Cerebral cortex (tissue), 2 donors: ENCODE measurements around a stretch of chr10.

DNA sequence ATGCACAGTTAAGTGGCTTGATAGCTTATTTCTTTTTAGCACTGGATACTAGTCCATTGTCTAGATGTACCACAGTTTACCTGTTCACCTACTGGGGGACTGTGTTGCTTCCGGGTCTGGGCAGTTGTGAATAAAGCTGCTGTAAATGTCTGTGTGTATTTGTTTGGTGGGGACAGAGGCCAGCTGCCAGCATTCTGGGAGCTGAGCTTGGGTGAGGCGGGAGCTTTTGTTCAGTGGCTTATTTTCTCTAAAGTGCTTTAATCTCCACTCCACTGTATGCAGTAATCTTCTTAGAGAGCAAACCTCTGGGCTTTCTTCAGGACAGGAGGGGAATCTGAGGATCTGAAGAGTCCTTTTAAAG is 279.6 kb downstream of the CAMK1D start:
- PRO-cap, 2 experiments: no peak in any of the 2 experiments

- PRO-cap, 2 experiments: no peak in any of the 2 experiments
These were observed 300.9 kb downstream of the CCDC3 start for GRCh38 chr10:12700647-12701036.

- PRO-cap, 2 experiments: no peak in any of the 2 experiments
These were observed 271.7 kb downstream of the CCDC3 start for GRCh38 chr10:12729768-12730354.

DNA sequence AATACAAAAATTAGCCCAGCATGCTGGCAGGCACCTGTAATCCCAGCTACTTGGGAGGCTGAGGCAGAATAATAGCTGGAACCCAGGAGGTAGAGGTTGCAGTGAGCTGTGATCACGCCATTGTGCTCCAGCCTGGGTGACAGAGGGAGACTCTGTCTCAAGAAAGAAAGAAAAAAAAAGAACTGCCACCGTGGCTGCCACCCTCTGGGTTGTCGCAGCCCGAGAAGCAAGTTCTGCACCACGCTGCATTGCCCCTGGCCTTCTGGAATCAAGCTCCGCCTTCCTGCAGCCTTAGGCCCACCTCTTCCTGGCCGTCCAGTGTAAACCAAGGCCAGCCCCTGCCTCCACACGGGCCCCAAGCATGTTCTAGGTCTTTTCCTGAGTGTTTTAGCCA is 189.1 kb downstream of the CCDC3 start:
- PRO-cap, 2 experiments: no peak in any of the 2 experiments

DNA sequence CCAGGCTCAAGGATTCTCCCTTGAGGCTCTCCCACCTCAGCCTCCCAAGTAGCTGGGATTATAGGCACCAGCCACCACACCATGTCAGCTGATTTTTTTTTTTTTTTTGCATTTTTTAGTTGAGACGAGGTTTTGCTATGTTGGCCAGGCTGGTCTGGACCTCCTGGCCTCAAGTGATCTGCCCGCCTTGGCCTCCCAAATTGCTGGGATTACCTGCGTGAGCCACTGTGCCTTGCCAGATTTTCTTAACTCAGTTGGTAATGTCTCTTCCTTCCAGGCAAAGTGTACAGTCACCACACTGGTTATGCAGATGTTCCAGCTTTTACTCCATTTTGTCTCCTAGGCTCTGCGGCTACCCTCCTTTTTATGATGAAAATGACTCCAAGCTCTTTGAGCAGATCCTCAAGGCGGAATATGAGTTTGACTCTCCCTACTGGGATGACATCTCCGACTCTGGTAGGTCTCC is 187.6 kb downstream of the CCDC3 start:
- PRO-cap, 2 experiments: no peak in any of the 2 experiments

DNA sequence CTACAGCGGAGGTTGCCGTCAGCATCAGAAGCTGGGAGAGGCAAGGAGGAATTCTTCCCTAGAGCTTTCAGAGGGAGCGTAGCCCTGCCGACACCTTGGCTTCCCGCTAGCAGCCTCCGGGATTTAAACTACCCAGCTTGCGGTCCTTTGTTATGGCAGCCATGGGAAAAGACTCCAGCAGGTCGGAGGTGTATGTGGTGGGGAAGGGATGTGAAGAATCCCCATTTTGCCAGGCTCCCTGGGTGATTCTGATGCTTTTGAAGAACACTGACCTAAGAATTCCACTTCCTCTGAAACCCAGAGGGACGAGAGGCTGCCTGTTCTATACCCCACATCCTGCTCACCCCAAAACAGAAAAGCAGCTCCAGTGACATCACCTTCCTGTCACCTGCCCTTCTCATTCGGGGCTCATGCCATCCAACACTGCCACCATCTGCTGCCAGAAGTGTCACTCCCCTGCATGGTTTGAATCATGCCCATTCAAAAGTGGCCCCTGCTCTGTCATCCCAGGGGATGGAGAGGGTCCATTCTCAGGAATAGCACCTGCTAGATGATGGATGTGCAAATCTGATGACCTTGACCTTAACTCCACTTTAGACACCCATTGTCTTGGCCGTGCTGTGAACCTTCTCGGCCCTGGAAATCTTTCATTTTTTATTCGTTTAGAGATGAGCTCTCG is 3.5 kb upstream of the SEPHS1 start:
- PRO-cap, 2 experiments: no peak in any of the 2 experiments

- PRO-cap, 2 experiments: no peak in any of the 2 experiments
These were observed 48.0 kb downstream of the BEND7 start for GRCh38 chr10:13480877-13481216.

DNA sequence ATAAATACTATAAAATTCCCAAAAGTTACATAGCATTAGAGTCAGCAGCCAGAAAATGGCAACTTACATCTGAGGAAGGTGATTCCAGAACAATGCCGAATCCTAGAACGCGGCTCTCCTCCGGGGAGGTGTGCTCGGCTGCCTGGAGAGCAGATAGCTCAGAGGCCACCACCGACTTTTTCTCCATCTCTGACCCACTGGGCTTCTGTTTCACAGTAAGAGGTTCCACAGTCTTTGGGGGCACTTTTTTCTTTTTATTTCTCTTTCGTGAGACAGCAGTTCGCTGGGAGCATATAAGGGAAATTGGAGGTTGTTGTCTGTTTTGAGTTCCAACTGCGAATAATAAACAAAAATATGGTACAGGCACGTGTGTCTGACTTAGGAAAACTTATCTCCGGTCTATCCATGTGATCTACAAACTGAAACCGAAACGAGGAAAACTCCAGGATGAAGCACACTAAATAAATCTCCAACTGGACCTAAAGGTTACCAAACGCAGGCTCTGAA is 36.2 kb downstream of the BEND7 start:
- PRO-cap, 2 experiments: no peak in any of the 2 experiments

DNA sequence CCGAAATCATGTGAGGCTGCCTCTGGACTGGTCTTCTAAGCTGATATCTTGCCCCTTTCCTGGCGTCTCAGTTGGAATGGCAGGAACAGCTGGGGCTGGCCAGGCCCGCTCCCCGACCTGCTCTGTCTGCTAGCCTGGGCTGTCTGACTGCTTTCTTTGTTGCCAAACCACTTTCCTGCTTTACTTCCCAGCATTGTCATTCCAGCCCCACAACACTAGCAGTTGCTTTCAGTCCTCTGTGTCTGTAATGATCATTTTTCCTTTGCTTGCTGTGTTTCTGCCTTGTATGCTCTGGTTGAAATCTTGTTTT is 21.5 kb downstream of the PRPF18 start:
- PRO-cap, 2 experiments: peak in 1 of 2 experiments; most common minus-strand start position 145 of the sequence (in 1)

GRCh38 chr10:13628597-13629197 is 41.9 kb downstream of the PRPF18 start:
- PRO-cap, 2 experiments: no peak in any of the 2 experiments

- PRO-cap, 2 experiments: no peak in any of the 2 experiments
These were observed 72.5 kb downstream of the PRPF18 start for GRCh38 chr10:13659197-13659812.

DNA sequence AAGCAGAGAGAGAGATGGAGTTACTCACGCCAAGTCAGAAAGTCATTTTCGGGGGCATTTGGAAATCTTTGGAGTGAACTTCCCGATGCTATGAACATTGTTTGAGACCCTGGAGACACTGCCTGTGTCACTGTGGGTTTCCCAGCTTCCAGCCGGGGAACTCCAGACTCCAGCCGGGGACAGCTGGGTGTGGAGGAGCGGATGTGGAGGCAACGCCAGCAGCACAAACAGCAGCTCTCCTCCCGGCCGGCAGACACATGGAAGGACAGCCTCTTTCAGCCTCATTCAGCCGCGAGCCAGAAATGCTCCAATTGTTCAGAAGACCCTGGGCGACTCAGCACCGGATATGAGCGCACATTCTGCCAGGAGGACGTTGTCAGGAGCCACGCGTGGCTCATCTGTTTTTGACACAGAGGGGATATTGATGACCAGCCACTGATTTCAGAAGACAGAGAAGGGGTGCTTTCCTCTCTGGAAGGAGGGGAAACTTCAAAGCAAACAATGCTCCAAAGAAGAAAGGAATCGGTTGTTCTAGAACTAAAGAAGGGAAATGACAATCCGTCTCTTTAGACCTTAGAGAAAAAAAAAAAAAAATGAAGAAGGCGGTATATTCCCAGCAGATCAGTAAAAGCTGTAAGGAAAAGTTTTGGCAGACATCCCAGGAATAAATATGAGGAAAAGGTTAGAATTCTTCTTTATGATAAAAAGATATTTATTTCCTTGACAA is 97.7 kb downstream of the PRPF18 start:
- PRO-cap, 2 experiments: no peak in any of the 2 experiments

GRCh38 chr10:13786838-13787531 is 200.2 kb downstream of the PRPF18 start:
- PRO-cap, 2 experiments: peak in 1 of 2 experiments; most common plus-strand start chr10:13787319 (in 1); most common minus-strand start chr10:13787078 (in 1)

- PRO-cap, 2 experiments: no peak in any of the 2 experiments
These were observed 267.1 kb downstream of the PRPF18 start for GRCh38 chr10:13853794-13854284.

GRCh38 chr10:14056809-14057221 is 273.9 kb downstream of the FRMD4A start:
- PRO-cap, 2 experiments: no peak in any of the 2 experiments

GRCh38 chr10:14405263-14405687 is 74.6 kb upstream of the FRMD4A start:
- PRO-cap, 2 experiments: peak in 1 of 2 experiments; most common plus-strand start chr10:14405428 (in 1)

DNA sequence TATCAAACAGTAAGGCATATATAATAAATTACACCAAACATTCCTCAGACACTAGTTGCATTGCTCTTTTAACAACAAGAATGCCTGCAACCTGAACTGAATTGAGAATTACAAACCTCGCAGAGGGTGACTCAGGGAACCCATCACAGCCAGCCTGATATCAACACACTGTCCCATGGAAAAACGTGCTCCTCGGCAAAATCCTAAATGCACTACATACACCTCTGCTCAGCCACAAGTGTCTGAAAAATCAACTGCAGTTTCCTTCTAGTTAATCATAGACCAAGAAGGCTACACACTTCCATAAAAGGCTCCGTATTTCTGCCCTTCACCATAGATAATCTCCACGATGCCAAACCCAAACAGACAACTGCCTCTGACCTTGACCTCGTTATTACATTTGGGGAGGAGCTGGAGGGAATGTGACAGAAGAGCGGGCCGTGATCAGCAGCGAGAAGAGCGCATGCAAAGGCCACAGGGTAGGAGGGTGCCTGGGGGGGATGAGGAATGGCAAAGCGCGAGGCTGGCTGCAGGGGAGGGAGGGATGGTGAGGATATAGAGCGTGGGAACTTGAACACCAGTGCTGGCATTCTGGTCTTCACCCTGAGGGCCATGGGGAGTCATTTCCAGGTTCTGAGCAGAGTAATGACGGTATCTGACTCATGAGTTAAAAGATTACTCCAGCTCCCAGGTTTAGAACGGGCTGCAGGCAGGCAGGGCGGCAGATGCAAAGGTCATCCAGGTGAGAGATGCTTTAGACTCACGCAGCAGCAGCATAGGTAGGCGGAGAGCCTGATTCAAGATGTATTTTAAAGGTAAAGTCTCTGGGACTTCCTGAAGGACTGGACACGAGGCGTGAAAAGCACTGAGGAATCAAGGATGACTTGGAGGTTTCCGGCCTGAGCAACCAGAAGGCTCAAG is 202.0 kb upstream of the FRMD4A start:
- PRO-cap, 2 experiments: no peak in any of the 2 experiments

DNA sequence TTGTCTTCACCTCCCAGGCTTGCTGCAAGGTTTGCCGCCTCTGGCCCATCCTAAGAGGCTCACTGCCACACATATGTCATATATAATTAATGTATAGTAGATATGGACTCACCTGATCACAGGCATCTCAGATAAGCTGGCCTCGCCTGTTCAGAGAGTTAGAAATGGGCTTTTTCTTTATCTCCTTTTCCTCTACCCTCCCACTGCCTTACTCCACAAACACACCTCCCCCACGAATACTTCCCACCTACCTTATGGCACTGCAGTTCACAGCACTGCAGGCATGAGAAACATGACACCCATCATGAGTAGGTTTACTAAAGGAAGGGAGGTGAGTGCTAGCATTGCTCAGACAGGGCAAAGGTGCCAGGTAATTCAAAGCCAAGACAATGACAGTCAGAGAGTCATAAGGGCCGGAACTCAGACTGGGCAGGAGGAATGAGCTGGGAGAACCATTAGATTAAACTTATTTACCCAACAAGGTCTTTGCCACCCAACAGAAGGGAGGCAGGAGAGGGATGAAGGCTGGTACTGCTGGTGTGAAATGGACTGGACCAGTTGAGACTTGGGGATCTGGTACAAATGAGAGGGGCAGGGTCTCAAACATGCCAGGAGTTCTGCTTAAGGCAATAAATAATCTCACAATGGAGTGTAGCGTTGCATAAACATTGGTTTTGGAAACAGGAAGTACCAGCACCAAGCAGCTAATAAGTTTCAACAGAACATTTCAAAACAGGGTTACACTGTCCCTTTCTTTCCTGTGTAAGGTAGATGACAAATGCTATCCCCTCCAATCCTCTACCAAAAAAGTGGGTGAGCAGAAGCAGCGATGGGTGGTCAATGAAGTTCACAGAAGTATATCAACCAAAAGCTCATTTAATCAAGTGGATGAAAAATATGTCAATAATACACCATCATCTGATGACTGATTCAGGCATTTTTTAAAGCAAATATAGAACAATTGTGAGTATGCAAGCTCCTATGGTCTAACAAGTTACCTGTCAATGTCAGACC is 220.4 kb downstream of the FAM107B start:
- PRO-cap, 2 experiments: no peak in any of the 2 experiments

DNA sequence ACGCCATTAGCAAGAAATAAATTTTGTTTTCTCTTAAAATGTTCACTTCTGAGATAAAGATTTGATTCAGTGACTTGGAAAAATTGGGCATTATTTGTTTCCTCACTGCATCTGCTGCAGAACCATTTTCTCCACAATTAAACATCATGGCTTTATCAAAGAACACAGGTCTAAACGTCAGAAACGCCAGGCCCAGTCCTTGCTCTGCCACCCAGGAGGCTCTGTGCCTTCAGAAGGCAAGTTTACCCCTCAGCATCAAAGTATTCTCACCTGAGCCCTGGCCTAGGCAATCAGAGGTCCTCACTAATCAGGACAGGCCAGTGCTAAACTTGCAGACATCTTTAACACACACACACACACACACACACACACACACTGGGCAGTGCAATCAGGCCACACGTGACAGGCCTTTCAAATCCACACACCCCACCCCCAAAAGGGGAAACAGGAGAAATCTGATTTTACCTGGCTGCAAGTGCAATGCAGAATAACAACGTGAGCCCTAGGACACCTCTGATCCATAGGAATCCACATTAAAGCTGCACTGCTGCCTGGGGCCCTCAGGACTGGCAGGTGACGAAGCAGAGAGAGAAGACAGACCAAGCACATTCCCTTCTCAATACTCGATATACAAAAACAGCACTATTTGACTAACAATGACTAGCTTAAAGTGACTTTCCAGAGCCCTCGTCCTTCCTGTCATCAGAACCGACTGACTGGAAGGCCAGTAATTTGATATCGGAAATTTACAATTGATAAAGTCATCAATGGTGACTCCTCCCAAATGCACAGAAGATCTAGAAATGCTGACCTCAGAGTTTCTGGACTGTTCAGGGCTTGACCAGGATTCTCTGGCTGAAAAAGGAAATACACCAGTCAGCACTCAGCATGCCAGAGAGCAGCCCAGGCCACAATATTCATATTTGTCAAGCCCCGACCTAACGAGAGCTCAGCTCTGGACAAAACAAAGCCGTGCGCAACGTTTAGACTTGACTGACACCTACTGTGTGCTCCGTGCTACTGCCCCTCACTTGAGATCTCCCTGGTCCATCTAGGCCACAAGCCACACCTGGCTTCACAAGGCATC is 218.8 kb downstream of the FAM107B start:
- PRO-cap, 2 experiments: peak in 1 of 2 experiments; most common plus-strand start position 705 of the sequence (in 1); most common minus-strand start position 562 of the sequence (in 1)

GRCh38 chr10:14556638-14557604 is 217.8 kb downstream of the FAM107B start:
- PRO-cap, 2 experiments: no peak in any of the 2 experiments